Bronchial lymph node (tissue), 1 donor: ENCODE measurements around a stretch of chr20.

- PRO-cap = no peak
Observed at GRCh38 chr20:18328891-18329158, 40.5 kb downstream of the ZNF133 start.

- PRO-cap = no peak
Observed at GRCh38 chr20:18493953-18494359, 3.1 kb downstream of the RBBP9 start.

- PRO-cap = no peak
Observed at GRCh38 chr20:18989587-18990154, 176.1 kb downstream of the SCP2D1 start.

DNA sequence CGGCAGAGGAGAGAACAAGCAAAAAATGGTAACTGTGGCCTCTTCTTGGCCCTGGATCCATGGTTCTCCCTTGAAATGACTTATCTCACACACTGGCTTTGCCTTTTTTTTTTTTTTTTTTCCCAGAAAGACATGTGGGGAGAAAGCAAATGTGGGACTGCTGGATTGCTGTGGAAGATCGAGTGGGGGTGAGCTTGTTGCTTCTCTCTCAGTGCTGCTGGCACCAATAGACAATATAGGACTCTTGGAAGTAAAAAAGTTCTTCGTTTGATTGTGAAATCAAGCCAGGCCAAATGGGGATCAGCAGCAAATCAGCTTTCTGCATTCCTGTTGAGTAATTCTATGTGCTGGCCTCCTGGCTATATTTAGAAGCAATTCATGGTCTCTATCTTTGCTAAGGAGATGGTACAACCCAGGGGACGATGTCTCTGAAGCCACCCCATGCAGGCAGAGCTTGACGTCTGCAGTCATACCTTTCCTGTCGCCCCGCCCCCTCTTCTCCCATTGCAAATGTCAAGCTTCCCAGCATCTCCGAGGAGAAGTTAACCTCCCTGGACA, 199.0 kb downstream of the SCP2D1 start:
- PRO-cap = no peak

DNA sequence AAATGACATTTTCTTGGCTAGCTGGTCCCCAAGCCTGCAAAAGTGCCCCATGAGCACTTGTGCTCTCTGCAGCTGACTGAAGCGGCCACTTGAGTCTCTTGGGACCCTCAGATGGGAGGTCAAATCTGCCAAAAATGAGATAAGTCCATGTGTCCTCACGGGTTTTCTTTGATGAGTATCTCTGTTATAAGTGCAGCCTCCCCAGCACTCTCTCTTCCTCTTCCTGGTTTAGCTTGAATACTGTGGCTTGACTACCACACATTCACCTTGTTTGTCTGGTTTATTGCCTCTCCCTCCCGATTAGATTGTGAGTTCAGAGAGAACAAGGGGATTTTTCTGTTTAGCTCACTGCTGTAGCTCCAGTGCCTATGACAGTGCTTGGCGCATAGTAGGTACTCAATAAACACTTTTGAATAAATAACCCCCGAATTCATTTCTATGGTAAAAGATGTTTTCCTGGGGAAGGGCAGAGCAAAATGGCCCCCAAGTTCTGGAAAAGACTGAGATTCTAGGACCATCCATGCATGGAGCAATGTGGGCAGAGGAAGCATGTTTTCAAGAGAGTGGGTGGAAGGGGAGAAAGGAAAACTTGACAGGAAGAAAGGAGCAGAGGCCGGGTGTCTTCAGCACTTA, 6.9 kb upstream of the RIN2 start:
- PRO-cap = no peak

- PRO-cap = no peak
Observed at GRCh38 chr20:19756887-19757154, 1.2 kb upstream of the RIN2 start.

- PRO-cap = no peak
Observed at GRCh38 chr20:19785885-19786204, 27.8 kb downstream of the RIN2 start.

- PRO-cap = no peak
Observed at GRCh38 chr20:19795536-19796284, 37.7 kb downstream of the RIN2 start.

DNA sequence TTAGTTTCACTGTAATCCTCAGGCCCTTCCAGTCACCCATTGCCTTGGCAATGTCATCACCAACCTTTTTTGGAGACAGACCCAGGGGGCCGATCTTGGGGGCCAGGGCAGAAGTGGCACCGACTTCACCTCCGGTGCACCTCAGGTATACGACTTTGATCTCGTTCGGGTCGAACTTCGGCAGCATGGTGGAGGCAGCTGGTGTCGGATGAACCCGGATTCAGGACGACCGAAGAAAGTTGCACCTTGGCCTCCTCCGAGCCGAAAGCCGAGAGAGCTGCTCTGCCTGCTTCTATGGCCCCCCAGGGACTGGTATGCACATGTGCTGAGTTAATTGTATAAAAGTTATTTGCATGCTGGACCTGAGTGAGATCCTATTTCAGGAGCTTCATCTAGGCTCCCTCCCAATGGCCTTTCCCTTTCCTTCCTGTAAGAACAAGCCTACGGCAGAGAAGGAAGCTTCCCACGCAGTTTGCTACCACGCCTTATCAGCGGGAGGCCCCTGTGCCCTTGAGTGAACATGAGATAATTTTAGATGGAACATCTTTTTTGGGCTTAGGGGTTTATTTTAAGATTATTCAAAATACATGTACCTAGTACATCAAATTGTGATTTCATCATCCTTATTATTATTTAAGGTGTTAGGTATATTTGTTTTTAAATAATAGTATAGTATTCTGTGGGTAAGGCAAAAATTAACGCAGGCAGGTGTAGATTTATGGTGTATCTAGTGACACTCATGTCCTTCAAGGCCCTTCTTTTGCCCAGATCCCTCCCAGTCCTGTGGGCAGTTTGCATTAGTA, 65.9 kb downstream of the RIN2 start:
- PRO-cap = unidirectional peak, minus-strand start at position 311 of the sequence; unidirectional peak, minus-strand start at position 429 of the sequence

- PRO-cap = no peak
Observed at GRCh38 chr20:19880071-19880926, 122.2 kb downstream of the RIN2 start.

GRCh38 chr20:19916990-19917416, 100.2 kb upstream of the NAA20 start:
- PRO-cap = unidirectional peak, plus-strand start at chr20:19917114

DNA sequence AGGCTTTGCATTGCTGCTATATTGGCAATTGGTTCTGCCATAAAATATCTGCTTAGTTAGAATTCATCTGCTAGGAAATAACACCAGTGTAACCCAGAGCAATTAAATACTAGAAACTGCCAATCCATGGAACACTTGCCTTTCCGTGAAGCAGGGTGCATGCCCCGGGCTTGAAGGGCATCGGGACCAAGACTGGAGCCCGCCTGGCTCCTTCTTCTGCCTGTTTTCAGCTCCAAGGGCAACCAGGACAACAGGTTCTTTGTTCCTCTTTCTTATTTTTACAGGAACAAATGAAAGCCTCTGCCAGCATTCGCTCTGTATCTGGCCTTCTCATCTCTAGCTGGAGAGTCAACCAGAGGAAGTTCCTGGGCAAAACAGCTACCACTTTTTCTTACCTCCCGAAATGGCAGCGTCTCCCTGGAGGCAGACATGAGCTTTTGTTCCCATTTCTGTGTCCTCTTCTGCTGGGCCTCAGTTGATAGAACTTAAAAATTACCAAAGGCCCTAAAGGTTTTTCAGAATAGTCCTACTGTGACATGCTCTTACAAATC, 74.2 kb upstream of the NAA20 start:
- PRO-cap = no peak

GRCh38 chr20:20034462-20035166, 17.5 kb downstream of the NAA20 start:
- PRO-cap = no peak

DNA sequence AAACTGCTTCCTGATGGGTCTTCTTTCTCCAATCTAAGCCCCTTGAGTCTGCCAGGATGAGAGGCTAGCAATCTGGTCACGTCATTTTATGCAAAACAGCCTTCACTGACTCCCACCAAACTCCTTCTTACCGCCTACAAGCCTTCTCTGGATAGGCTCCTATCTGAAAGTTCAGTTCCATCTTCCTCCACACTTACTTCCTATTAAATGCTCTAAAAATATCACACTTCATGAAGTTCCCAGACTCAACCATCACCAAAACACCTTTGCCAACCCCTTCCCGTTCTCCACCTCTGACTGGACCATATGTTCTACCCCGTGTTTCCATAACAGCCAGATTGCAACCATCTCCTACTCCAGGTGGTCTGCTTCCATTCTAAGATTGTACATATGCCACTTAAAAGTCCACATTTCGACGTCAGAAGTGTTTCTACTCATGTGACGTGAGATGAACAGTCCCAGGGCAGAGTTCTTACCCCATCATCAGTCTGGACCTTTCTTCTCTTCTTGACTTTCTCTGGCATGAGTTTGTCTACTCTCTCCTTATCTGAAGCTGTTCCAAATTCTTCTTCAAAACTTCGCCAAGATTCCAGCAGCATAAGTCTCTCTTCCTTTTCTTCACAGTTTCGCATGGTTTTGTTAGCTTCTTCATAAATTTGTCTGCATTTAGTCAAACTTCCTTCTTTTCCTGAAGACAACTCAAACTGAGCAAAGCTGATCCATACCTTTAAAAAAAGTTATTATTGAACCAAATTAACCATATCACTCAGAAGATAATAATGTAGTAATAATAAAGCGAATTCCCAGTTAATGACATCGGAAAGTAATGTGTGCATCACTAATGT, 15.2 kb downstream of the CRNKL1 start:
- PRO-cap = no peak

DNA sequence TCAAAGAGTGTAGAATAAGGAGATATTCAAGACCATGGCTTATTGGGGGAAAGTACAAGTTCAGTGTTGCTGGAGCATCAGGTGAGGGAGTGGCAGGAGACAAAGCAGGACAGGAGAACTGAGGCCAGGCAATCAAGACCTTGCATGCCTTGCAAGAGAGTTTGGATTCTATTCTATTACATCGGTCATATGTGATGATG, 81.9 kb downstream of the CFAP61 start:
- PRO-cap = no peak

- PRO-cap = no peak
Observed at GRCh38 chr20:20207975-20208174, 155.5 kb downstream of the CFAP61 start.

DNA sequence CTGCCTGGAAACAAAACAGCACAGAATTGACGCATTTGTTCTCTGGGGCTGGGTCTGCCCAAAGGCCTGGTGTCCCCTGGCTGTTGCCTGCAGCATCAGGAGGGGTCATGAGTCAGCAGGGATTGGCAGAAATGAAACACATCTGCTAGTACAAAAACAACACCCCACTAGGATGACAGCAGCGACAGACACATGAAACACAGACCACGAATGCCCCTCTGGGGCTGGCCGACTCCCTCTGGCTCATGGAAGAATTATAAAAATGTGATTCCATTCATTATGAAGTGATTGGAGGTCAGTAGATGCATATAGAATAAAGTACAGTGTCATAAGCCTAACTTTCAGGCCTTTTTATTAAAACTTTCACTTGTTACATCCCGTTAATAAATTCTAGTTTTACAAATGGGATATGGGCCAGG, 157.5 kb upstream of the INSM1 start:
- PRO-cap = no peak

GRCh38 chr20:20363764-20364779, 3.8 kb upstream of the INSM1 start:
- PRO-cap = no peak

- PRO-cap = no peak
Observed at GRCh38 chr20:20437508-20438180, 69.7 kb downstream of the INSM1 start.

GRCh38 chr20:20512271-20513260, 144.7 kb downstream of the INSM1 start:
- PRO-cap = no peak